ENCODE data around the genes CLDN17, KRTAP20-1 and KRTAP11-1.

DNA sequence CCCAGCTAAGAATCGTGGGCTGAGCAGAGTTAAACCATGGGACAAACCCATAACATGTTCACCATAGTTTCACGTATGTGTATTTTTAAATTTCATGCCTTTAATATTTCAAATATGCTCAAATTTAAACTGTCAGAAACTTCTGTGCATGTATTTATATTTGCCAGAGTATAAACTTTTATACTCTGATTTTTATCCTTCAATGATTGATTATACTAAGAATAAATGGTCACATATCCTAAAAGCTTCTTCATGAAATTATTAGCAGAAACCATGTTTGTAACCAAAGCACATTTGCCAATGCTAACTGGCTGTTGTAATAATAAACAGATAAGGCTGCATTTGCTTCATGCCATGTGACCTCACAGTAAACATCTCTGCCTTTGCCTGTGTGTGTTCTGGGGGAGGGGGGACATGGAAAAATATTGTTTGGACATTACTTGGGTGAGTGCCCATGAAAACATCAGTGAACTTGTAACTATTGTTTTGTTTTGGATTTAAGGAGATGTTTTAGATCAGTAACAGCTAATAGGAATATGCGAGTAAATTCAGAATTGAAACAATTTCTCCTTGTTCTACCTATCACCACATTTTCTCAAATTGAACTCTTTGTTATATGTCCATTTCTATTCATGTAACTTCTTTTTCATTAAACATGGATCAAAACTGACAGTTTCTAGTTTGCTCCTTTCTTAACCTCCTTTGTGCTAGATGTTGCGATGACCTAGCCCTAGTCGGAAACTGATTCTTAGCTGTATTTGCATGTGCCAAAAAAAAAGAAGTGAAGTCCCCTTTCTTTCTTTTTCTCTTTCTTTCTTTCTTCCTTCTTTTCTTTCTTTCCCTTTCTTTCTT is 45.0 kb downstream of the MAP3K7CL start:
- PRO-cap = no peak

- PRO-cap = no peak
Measured at GRCh38 chr21:29182062-29182516, 51.6 kb downstream of the MAP3K7CL start.

GRCh38 chr21:29353478-29354170 is 54.9 kb downstream of the BACH1 start:
- PRO-cap = no peak

- PRO-cap = no peak
Measured at GRCh38 chr21:29769356-29769868, 170.4 kb downstream of the GRIK1 start.

DNA sequence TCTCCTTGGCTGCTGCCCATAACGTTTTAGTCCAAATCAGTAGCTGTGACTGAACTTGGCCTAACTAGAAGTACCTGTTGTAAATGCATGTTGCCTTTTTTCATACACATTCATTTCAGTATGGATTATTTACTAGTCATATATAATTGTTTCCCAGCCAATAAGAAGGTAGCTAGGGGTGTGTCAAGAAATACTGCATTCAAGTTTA is at the start of gene CLDN17:
TSS of gene CLDN17 (minus strand) at position 89 of the 208 bp plus-strand sequence.
- PRO-cap = no peak

DNA sequence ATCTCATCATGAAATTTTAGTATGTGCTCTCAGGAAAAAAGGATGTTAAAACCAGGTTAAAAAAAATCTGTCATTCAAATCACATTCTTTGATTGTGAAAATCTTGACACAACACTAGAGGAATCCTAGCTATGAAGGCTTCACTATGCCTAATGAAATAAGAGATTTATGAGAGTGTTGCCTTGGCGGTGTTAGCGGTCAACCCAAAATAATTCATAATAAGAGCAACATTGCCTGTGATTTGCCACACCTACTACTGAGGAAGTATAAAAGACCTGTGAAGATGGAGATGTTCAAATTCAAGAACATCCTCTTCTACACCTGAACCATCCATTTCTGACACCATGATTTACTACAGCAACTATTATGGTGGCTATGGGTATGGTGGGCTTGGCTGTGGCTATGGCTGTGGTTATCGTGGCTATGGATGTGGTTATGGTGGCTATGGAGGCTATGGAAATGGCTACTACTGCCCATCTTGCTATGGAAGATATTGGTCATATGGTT is at the start of gene KRTAP20-1:
TSS of gene KRTAP20-1 (plus strand) at position 315 of the 507 bp plus-strand sequence.
- PRO-cap = no peak

DNA sequence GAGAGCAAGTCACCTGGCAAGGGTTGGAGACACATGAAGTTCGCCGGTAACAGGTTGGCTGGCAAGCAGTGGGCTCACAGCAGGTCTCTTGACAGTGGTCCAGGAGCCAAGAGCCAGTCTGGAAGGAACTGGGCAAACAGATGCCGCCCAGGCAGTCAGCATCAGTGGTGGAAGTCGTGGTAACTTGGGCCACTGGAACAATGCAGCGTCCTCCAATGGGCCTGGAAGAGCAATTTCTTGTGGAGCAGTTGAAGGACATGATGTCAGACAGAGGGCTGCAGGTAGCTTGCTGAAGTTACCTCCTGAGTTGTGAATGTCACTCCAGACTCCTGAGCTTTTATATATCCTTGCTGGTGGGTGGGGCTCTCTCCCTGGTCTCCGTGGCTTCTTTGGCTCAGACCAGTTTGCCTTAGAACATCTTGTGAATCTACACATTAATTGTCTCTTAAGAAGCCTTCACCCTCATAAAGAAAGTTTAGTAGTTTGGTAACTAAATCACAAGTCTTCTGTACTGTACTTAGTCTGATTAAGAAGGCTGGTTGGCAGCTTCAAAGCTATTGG is at the start of gene KRTAP11-1:
TSS of gene KRTAP11-1 (minus strand) at position 315 of the 561 bp plus-strand sequence.
- PRO-cap = no peak

DNA sequence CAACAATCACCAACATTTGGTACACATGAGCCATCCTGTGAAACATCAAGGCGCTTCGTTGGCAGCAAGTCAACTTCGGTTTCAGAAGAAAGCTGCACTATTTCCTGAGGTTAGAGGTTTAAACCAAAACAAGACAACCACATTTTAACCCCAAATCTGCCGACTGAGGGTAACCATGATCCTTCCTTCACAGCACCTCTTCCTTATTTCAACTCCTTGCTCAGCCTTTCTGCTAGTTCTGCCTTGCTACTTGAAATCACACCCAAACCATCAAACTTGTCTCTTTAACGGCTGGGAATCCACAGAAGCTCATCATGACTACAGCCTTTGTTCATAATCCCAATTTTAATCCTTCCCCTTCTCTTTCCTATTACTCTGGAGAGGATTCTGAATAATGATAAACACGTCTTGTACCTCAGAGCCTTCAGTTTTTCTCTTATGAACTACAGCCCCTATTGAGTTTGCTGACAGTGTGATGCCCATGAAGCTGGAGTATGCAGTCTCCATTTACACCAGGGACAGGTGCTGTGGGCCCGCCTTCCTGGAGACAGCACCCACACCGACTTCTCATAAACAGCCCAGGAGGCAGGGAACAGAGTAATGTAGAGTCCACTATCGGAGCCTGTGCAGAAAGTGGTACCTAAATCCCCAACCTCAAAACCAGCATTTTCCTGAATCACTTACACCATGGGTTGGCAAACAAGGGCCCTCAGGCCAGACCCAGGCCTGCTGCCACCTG is 94.8 kb upstream of the KRTAP19-8 start:
- PRO-cap = no peak

GRCh38 chr21:31185774-31186008 is 147.4 kb upstream of the KRTAP19-8 start:
- PRO-cap = no peak

GRCh38 chr21:31219146-31219649 is 124.9 kb downstream of the TIAM1 start:
- PRO-cap = no peak

GRCh38 chr21:31397475-31397839 is 53.4 kb upstream of the TIAM1 start:
- PRO-cap = no peak

DNA sequence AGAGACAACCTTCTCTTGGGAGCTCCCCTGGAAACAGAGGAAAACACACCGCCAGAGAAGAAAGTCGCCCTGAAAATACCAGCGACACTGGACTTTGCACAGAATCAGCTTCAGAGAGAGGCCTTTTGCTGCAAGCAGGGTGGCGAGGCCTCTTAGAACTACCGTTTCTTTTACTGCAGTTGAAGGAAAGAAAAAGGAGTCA is 74.5 kb upstream of the TIAM1 start:
- PRO-cap = no peak

- PRO-cap = no peak
Measured at GRCh38 chr21:31657109-31657385, 2.4 kb upstream of the SOD1 start.

- PRO-cap = no peak
Measured at GRCh38 chr21:31668940-31669986, 9.8 kb downstream of the SOD1 start.

DNA sequence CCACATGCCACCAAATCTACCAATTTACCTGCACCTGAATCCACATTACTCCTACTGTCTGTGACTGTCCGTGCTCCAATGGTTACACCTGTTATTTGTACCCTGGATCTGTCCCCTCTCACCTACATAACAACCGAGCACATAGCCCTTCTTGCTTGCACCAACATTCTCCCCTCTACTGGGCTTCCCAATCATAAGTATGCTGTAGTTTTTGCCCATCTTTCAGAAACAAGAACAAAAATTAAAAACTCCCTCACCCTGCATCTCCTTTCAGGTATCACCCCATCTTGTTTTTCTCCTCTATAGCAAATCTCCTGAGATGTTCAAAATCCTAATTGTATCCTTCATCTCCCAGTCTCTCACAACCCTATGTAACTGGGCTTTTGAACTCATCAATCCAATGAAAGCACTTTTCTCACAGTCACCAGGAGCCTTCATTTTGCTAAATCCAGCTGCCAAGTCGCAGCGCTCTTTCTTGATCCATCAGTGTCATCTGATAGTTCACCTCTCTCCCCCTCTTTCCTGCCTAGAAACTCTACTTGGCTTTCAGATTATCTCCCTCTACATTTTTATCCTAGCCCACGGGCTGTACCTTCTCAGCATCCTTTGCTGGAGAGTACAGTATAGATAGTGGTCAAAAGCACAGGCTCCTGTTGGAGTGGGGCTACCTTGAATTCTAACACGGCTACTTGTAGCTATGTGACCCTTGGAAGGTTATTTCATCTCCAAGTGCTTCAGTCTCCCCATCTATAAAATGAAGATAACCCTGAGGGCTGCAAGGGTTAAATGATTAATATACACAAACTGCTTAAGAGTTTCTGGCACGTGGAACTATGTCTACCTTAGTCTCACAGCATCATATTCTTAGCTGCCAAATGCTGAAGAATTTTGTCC is 17.9 kb downstream of the SOD1 start:
- PRO-cap = no peak

- PRO-cap = no peak
Measured at GRCh38 chr21:31701563-31702023, 30.3 kb downstream of the SCAF4 start.

GRCh38 chr21:31865886-31866430 is 6.9 kb upstream of the HUNK start:
- PRO-cap = no peak

- PRO-cap = bidirectional peak, plus-strand start at chr21:31873241, minus-strand start at chr21:31873089; bidirectional peak, plus-strand start at chr21:31873636, minus-strand start at chr21:31873402
Measured at GRCh38 chr21:31873180-31873696, 418 bp downstream of the HUNK start.

GRCh38 chr21:31874723-31875660 is 2.2 kb downstream of the HUNK start:
- PRO-cap = no peak

GRCh38 chr21:31948289-31948998 is 75.6 kb downstream of the HUNK start:
- PRO-cap = no peak

Measured in H9 (cell line).